LUHMES (cell line): Measurements from ENCODE around the genes ZCCHC13, PGK1, TBX22 and PABPC5.

DNA sequence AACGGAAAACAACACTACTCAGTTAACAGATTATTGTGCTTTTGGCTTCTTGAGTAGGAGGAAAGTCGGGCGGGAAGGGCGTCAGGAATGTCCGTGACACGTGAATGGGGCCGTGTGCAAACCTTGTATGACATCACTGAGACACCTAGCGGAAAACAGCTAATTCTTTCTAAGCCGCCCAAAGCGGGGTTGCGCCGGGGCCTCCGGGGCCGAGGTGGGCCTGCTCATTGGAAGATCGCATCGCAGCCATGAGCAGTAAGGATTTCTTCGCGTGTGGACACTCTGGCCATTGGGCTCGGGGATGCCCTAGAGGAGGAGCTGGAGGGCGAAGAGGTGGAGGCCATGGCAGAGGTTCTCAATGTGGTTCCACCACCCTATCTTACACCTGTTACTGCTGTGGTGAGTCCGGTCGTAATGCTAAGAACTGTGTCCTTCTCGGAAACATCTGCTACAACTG lies at the start of gene ZCCHC13:
ZCCHC13 (plus strand) TSS at position 162 of the 457 bp plus-strand sequence.
- PRO-cap: no peak

DNA sequence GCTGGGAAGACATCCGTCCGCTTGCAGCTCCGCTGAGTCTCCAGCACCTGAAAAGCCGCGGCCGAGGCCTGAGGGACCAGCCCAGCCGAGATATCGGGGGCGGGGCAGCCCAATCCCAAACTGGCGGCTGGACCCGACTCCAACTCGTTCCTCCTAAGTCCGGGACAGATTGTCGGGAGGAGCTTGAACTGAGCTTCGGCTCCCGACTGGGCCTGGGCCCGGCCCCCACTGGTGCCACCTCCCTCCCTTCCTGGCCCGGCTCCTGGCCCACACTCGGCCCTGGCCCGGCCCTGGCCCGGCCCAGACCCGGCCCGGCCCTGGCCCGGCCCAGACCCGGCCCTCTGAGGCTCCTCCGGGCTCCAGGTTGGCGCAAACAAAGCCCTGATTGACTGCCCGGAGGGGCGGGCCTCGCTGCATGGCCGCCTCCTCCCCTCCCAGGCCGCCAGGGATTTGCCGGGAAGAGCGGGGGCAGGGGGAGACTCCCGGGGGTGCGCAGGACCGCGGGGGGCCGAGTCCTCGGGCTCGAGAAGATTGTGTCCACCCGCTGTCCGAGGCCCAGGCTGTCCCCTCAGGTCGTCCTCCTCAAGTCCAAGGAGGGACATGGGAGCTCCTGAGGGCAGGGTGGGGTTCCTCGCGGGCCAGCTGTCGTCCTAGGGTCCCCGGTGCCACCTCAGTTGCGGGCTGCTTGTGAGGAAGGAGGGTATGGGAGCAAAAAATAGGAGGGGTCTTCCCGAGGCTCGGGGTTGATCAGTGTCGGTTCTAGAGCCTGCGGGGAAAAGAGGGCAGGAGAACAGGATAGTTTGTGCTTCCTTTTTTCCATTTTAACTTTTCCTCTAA lies 682 bp upstream of the SLC16A2 start:
- PRO-cap: bidirectional peak, plus-strand start at position 153 of the sequence, minus-strand start at position 50 of the sequence; bidirectional peak, plus-strand start at position 479 of the sequence, minus-strand start at position 344 of the sequence

DNA sequence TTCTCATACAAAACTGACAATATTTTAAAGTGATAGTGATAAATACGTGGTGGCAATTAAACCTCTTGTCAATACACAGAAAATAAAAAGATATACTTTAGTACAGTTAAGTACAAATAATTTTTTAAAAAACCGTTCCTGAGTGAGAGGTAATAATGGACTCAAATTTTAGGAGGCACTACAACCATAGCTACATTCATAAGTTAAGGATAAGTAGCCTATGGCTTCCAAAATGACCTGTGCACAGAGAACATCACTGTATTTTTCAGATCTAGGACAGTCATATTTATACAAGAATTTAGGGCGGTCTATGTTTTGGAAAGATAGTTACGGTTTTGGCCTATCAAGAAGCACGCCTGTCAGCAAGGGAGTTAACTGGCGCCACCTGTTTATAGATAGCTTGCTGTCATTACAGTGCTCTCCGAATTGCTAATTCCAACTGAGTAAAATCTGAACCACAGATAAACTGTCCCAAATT lies 775 bp downstream of the ABCB7 start:
- PRO-cap: no peak

DNA sequence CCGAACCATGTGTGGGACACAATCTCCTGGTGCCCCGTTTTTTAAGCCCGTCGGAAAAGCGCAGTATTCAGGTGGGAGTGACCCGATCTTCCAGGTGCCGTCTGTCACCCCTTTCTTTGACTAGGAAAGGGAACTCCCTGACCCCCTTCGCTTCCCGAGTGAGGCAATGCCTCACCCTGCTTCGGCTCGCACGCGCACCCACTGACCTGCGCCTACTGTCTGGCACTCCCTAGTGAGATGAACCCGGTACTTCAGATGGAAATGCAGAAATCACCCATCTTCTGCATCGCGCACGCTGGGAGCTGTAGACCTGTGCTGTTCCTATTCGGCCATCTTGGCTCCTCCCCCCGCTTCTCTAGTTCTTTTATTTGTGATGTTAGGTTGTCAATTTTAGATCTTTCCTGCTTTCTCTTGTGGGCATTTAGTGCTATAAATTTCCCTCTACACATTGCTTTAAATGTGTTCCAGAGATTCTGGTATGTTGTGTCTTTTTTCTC lies 32.7 kb upstream of the ABCB7 start:
- PRO-cap: no peak

DNA sequence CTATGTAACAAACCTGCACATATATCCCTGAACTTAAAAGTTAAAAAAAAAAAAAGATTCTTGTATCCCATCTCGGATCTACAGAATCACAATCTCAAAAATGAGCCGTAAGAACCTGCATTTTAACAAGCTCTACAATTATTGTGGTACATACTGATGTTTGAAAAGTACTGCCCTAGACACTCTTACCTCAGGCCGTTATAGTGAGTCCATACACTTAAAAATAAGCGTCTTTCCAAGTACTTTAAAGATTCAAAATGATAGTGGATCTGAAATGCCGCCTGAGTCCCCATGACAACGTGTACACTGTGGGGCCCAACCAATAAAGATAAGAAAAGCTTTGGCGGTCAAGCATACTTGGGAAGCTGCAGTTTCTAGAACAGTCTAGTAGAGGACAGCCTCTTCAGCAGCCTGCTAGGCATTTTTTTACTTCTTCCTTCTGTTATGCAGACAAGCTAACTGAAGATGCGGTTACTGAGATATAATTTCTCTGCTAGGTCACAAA lies 544 bp upstream of the UPRT start:
- PRO-cap: no peak

DNA sequence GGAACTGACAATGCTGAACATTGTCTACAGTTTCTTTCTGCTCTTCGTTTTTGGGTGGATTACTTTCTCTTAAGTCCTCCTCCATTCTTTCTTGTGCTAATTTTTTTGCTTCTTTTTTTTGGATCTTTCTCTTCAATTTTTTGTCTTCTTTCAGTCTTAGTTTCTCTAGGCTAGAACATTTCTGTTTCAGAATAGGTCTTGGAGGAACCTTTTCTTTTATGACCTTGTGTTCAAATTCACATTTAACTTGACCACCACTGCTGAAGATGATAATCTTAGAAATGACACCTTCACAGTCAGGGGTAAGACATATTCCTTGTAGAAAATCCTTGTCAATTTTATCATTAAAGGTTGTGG lies 40.6 kb downstream of the MAGEE2 start:
- PRO-cap: no peak

- PRO-cap: no peak
These were observed 34.9 kb upstream of the PGK1 start for GRCh38 chrX:78068888-78069711.

- PRO-cap: bidirectional peak, plus-strand start at chrX:78104254, minus-strand start at chrX:78103974
These were observed 400 bp upstream of the PGK1 start for GRCh38 chrX:78103589-78104106.

DNA sequence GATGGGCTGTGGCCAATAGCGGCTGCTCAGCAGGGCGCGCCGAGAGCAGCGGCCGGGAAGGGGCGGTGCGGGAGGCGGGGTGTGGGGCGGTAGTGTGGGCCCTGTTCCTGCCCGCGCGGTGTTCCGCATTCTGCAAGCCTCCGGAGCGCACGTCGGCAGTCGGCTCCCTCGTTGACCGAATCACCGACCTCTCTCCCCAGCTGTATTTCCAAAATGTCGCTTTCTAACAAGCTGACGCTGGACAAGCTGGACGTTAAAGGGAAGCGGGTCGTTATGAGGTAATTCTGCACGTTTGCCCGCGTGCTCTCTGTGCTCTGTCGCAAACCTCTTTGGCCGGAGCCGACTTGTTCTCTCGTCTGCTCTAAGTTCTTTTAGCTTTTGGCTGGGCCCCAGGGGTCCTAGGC lies at the start of gene PGK1:
PGK1 (plus strand) TSS at position 121 of the 404 bp plus-strand sequence.
- PRO-cap: bidirectional peak, plus-strand start at position 127 of the sequence, minus-strand start outside the sequence

GRCh38 chrX:79361239-79361558 lies 5.9 kb downstream of the ITM2A start:
- PRO-cap: no peak

GRCh38 chrX:80014187-80014968 lies at the start of gene TBX22:
TBX22 (plus strand) TSS chrX:80014753.
- PRO-cap: no peak

DNA sequence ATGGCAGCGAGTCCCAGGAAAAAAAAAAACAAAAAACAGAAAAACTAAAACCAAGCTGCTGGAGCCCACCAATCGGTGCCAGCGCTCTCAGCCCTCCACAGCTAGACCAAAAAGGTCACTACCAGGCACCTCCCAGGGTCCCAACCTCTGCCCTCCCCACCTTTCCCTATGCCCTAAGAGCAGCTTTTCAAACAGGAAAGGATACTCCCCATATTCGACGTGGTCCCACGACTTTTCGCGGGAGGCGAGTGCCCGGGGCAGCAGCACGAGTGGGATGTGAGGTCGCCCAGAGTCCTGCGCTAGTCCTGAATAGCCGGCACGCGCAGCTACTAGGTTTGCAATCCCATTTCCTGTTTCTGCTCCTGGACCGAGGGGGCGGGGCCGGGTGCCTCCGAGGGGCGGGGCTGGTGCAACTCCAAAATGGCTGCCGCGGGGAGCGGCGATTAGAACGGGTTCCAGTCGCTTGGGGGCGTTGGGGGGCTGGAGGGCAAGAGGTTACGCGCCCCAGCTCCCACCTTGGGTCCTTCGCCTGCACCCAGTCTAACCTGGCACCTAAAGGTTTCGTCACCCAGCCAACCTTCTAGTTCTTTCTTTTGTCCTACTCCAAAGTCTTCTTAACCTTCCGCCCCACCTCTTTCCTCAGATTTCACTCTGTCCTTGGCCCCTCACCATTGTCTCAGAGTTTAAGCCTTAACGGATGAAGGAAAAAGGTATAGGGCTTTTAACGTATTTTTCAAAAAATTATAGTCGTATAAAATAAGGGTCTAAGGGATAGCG lies 85.1 kb upstream of the TENT5D start:
- PRO-cap: no peak

- PRO-cap: no peak
These were observed 86.9 kb downstream of the HMGN5 start for GRCh38 chrX:81114691-81115378.

DNA sequence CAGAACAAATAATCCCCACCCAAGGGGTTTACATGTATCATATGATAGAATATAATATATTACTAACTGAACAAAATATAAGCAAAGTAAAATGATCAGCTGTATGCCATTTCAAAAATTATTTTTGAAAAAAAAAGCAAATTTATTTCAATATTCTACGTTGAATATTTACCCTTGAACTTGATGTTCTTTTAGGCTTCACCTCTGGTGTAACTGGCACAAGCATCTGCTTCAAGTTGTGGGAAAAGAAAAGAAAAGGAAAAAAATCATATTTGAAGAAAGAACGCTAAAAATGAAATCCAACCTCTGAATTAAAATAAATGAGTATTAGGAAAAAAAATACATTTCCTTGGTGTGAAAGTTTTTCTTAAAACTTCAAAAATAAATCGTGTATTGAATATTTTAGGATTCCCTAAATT lies 83.4 kb downstream of the HMGN5 start:
- PRO-cap: no peak

DNA sequence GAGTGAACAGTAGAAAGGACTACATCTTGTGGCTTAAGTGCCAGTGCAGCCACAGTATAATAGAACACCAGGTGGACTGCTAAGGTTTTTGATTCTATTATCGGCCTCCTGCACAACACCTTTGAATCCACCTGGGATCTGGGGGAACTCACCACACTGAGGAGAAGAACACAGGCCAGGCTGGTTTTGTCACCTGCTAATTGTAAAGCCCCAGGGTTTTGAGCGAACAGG lies 36.4 kb downstream of the SH3BGRL start:
- PRO-cap: no peak

GRCh38 chrX:82757693-82758125 lies 750.4 kb upstream of the POU3F4 start:
- PRO-cap: no peak

DNA sequence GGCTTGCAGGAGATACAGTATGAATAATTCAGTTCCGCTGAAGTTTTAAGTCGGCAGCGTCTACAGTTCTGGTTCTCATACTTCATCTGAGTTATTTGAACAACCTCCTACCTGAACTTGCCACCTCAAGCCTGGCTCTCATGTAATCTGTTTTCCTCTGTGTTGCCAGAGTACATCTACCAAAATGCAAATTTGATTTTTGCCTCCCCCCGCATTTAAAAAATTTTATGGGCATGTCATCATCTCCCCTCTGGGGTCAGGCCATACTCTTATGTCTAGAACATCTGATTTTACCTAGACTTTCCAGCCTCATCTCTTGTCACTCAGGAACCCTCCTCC lies 890 bp downstream of the APOOL start:
- PRO-cap: no peak

DNA sequence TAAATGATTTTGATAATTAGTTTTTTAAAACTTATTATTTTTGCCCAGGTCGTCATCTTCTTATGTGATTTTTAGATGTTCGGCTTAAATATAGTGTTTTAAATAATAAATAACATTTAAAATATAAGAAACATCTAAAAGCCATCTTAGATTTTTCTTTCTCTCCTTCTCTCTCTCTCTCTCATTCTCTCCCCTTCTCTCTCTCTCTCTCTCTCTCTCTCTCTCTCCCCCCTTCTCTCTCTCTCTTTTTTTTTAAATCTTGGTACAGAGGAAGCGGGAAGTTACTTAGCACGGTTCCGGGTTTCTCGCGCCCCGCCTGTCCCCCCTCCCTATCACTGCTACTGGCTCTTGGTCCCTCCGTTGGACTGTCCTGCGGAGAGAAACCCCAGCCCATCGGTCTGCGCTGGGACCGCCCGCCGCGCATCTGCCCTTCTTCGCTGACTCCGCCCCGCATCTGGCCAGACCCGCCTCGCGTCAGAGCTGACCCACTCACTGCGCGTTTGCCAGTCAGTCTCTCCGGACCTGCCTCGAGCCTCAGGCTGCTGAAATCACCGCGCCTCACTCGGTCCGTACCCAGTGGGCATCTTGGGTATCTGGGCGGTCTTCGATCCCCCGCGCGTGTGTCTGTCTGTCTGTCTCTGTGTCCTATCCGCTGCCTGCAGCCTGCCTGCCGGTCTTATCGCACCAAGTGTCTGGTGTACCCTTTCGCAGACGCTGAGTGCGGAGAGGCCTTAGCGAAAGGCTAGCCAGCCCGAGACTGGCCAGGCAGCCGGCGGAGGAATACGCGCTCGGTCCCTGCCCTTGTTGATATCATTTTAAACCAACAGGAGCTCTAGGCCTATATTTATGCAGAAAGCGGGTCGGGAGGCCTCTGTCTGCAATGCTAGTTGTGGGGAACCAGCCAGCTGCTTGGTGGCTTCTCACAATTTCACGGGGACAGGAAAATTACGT lies at the start of gene PABPC5:
PABPC5 (plus strand) TSS at position 510 of the 951 bp plus-strand sequence.
- PRO-cap: bidirectional peak, plus-strand start at position 509 of the sequence, minus-strand start at position 427 of the sequence; bidirectional peak, plus-strand start at position 745 of the sequence, minus-strand start at position 691 of the sequence

DNA sequence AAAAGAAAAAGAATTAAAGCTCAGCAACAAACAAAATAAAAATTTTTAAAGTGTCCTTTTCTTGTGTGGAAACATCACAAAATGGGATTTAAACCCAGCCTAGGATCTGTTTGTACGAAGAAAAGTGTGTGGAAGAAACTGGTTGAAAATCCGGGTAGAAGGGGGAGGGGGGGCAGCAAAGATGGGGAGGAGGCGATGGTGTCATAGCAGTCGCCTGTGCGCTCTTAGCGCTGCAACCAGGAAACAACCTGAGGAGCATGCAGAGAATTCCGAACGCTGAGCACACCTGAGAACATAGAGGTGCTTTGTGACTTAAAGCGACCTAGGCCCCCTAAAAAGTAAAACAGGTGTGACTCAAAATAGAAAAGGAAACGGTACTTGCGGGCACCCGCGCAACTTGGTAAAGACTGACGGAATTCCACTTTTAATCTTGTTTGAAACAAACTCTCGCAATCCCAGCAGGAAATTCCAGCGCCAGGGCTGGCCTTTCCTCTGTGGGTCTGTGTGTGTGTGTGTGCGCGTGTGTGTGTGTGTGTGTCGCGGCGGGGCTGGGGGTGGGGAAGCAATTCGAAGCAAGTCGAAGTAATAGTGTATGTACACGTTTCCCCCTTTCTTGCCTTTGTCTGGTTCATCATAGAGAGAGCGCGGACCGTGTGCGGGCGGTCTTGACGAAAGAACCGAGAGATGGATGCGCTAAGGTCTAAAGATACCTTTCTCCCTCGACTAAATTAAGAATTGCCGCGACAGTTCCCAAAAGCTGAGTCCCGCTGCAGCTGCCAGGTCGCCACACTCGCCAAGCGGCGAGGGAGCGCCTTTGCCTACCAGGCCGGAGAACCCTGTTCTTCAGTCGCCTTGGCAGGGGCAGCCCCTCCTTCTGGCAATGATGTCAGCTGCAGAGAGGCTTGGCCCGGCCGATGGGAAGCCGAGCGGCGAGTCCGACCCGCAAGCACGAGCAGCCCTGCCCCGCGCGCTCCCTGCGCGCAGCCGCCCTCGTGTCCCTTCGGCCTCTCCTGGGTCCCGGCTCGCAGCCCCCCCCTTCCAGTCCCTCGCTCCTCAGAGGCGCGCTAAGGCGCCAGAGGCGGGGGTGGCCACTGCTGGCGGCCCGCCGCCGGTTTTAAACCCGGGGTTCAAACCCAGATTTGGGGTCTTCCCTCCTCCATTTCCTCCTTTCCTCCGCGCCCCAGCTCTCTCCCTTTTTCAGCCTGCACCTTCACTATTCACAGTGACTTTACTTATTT lies 2.4 kb downstream of the PCDH11X start:
- PRO-cap: no peak

- PRO-cap: no peak
These were observed 324.3 kb downstream of the PCDH11X start for GRCh38 chrX:92103359-92103920.